ENCODE data around the genes AKR1B1 and STMP1.

DNA sequence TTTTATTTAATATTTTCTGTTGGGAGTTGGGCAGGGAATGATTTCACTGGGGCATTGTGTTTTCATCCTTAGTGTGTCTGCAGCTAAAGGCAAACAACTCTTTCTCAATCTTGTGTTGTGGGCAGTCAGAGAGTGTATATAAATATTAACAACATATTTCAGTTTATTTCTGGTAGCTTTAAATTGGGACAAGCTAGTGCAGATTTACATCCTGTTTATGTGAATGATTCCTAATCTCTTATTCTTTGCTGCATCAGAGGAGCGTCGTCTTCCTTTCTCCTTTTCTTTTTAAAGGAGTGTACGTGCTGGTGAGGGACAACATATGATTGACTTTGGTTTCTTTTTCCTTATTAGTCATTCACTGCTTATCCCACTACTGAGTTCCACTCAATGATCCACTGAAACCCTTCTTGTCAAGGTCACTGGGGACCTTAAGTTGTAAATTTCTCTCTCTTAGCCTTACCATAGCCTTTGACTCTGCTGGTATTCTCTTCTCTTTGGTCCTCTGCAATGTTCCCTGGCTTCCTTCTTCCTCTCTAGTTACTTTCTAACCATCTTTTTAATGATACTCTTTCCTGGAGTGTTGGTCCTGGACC is 116.2 kb downstream of the EXOC4 start:
- RRBS: no CpG with 5 or more reads among the region's 3 CpGs

- RRBS: no CpG with 5 or more reads among the region's 3 CpGs
Observed at GRCh38 chr7:133688996-133689629, 436.2 kb downstream of the EXOC4 start.

DNA sequence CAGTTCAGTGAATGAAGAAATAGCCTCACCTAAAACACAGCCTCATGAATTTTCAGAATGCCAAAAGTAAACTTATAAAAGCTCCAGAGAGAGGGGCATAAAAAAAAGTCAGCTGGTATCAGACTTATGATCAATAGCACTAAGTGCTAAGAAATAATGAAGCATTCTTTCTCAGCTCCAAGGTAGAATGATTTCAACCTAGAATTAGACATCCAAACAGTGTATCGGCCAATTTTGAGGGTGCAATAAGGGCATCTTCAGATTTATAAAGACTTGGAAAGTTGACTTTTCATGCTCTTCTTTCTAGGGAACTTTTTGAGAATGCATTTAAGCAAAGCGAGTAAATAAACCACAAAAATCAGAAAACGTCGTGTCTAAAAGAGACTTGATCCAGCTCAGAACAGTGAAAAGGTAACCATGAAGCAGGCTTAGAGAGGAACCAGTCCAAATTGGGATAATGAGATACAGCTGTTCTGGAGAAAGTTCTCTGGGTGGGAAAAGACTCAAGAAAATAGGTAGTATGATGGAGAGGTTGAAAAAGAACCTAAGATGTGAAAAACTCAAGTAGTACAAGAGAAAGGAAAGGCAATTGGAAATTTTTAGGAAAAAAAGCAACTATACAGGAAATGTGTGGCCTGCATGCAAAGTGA is 93.3 kb upstream of the LRGUK start:
- RRBS: no CpG with 5 or more reads among the region's 4 CpGs

DNA sequence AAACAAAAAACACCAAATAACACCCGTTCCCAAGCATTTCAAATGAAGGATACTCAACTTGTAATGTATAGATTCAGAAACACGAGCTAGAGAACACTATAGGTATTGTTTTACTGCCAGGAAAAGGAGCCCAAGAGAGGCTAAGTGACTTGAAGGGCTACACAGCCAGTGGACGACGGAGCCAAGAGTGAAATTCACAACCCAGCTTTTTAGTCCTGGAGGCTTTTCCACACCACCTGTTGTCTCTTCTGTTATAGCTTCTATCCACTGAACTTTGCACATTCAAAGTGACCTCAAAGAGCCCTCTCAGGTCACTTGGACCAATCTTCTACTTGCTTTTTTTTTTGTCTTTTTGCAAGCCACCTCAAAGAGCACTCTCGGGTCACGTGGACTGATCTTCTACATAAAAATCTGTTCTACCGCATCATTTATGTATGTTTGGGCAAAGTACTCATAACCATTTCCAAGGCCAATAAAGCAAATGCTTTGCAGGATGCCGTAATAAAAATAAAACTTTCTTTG is 1.0 kb downstream of the SLC35B4 start:
- RRBS: no CpG with 5 or more reads among the region's 8 CpGs

GRCh38 chr7:134454090-134454830 is 4.6 kb downstream of the AKR1B1 start:
- RRBS: no CpG with 5 or more reads among the region's 8 CpGs

GRCh38 chr7:134458905-134459612 is at the start of gene AKR1B1:
Gene AKR1B1 (minus strand): TSS chr7:134459100.
- RRBS: 2% methylated on average over 6 of the region's 49 CpGs

DNA sequence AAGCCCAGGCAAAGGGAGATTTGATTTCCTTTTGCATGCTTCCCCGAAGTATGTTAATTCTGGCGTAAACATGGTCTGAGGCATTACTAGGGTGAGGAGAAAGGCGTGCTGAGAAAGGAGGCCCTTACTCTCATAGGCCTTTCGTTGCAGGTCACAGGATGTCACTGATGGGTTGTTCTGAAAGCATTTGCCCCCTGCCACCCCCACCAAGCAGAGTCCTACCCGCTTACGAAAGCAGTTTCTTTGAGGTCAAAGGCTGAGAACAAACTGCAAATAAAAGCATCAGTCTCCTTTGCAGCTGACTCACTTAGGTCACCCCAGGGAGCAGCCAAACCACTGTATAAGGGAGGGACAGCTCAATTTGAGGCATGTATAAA is 57.1 kb downstream of the BPGM start:
- RRBS: no CpG with 5 or more reads among the region's 6 CpGs

- RRBS: no CpG with 5 or more reads among the region's 2 CpGs
Observed at GRCh38 chr7:134745354-134745654, 34.1 kb upstream of the CALD1 start.

DNA sequence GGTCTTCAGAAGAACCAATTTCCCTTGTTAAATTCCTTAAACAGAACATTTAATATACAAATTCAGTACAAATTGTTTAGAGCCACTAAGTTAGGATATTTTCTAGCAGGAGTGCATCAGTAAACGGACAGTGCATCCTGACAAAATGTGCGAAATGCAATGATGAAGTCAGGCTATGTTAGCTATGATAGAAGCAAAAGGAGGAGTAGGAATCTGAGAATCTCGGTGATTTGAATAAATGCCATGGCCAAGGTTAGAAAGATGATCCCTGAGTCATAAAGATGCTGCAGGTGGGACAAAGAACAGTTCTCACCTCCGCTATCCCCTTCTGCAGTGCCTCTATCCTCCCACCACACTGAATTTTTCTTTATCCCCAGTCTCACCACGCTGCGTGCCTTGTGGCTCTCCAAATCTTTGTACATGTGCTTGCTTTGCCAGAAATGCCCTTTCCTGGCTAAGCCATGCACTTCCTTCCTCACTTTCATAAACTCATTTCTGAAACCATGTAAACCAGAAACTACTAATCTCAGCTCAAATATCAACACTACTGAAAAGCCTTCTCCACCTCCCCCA is 31.8 kb upstream of the AGBL3 start:
- RRBS: no CpG with 5 or more reads among the region's 6 CpGs

DNA sequence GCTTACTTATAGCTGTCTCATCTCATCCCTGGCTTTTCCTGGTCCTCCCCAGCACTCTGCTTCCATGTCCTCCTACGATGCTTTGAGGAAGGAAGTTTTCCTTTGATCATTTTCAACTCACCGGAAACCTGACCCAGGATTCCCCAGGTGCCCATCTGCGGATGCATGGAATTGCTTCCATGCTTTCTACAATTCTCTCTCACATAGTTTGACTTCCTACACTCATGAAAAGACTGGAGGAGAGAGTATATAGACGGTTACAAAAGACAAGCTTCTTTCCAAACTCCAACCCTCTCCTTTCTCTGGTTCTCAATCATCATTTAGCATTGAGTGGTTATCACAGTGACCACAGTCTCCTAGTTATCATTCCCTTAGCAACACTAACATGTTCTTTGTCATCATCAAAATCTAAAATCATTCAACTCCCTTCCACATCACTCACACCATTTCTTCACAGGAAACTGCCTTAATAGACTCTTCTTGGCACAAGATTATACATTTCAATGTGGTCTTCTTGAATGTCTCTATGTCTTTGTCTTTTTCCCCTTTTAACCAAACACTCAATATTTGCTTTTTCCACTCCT is 126.4 kb downstream of the CNOT4 start:
- RRBS: no CpG with 5 or more reads among the region's 4 CpGs

GRCh38 chr7:135508627-135509157 is 1.2 kb downstream of the CNOT4 start:
- RRBS: 2% methylated on average over 5 of the region's 12 CpGs

GRCh38 chr7:135662157-135662761 is at the start of gene STMP1:
Gene STMP1 (plus strand): TSS chr7:135662514.
- RRBS: 2% methylated on average over 23 of the region's 61 CpGs

DNA sequence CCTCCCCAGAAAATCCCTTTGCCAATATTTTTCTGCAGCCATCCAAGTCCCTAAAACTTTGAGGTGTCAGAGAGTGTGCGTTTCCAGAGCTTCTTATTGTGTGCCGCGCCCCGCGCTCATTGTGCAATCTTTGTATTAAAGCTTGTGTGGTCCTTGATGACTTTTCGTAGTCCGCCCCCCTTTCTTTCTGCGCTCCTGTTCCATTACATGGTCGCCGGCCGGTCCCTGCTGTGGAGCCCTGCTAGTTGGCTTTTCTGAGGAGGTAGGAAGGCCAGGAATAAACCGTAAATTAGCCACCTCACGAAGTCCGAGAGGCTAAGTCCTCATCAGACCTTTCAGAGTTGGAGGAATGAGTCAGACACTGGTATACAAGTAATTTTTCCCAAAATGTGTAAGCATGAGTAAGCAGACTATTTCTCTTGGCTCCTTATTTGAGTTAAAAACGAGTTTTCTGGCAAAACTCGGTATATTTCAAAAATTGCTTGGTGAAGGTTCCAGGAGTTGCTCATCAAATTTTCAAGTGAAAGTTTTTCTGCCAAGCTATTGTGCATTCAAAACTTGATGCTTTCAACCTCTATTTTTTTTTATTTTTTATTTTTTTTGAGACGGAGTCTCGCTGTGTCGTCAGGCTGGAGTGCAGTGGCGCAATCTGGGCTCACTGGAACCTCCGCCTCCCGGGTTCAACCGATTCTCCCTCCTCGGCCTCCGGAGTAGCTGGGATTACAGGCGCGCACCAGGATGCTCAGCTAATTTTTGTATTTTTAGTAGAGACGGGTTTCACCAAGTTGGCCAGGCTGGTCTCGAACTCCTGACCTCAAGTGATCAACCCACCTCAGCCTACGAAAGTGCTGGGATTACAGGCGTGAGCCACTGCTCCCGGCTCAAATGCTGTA is 694 bp downstream of the STMP1 start:
- RRBS: no CpG with 5 or more reads among the region's 32 CpGs

DNA sequence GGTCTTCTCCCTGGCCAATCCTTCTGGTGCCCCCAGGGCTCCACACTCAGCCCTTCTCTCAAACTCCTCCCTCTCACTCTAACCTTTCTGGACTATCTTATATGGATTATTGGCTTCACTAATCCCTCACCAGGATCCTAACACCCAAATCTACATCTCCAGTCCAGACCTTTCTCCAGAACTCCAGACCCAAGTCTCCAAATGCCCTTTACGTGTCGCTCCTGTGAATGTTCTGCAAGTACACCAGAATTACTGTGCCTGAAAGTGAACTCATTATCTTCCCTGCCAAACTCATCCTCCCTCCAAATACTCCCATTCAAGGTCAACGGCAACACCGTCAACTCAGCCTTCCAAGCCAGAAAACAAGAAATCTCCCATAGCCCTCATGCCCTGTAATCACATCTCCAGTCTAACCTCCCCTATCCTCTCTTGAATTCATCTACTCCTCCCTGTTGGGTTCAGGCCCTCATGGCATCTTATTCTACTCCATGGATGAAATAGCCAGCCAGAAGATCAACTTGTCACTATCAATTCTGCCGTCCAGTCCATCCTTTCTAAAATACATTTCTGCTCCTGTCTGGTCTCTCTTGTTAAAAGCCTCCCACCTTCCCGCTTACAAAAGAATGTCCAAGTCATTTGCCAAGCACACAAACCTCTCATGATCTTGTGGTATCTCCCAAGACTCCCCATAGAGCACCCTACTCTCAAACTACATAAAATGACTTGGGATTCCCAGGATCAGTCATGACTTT is 12.2 kb downstream of the CREB3L2 start:
- RRBS: no CpG with 5 or more reads among the region's 6 CpGs

GRCh38 chr7:138459533-138460009 is 488 bp upstream of the TRIM24 start:
- RRBS: no CpG with 5 or more reads among the region's 10 CpGs

DNA sequence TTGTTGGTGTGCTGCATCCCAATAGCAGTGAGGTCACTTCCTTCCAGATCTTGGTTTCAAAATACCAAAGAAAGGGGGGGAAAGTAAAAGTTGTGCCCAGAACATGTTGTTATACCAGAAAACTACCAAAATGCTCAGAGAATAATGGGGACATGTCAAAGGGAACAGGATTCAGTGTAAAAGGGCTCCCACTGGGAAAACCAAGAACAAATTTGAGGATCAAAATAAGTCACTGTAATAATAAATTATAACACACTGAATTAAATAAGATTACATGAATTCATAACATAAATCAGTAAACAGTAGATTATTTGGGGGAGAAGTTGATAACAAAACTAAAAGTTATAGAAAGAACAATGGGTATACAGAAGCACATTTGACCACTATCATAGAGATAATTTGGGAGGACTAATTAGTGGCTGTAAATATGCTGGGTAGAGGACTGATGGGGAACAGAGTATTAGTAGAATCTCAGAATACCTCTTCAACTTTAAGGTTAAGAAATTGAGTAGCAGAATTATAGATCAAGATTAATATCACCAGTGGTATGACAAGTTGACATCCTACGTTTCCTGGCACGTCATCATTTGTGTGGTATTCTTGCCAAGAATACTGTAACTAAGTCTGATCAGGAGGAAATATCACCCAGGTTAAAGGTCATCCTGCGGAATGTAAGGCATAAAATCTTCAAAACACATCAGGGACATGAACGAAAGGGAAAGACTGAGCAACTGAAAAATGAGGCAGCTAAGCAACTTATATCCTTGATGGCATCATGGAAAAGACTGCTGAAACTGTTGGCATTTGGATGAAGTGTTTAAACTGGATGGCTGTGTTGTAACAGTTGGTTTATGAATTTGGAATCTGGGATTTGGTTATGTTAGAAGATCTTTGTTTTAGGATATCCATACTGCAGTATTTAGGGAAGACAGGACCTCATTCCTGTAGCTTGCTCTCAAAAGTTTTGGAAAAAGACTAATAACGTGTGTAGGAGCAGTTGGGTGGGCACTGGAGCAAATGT is 85.9 kb downstream of the TRIM24 start:
- RRBS: no CpG with 5 or more reads among the region's 5 CpGs

GRCh38 chr7:138583448-138583753 is 117.8 kb downstream of the SVOPL start:
- RRBS: no CpG with 5 or more reads among the region's 5 CpGs

DNA sequence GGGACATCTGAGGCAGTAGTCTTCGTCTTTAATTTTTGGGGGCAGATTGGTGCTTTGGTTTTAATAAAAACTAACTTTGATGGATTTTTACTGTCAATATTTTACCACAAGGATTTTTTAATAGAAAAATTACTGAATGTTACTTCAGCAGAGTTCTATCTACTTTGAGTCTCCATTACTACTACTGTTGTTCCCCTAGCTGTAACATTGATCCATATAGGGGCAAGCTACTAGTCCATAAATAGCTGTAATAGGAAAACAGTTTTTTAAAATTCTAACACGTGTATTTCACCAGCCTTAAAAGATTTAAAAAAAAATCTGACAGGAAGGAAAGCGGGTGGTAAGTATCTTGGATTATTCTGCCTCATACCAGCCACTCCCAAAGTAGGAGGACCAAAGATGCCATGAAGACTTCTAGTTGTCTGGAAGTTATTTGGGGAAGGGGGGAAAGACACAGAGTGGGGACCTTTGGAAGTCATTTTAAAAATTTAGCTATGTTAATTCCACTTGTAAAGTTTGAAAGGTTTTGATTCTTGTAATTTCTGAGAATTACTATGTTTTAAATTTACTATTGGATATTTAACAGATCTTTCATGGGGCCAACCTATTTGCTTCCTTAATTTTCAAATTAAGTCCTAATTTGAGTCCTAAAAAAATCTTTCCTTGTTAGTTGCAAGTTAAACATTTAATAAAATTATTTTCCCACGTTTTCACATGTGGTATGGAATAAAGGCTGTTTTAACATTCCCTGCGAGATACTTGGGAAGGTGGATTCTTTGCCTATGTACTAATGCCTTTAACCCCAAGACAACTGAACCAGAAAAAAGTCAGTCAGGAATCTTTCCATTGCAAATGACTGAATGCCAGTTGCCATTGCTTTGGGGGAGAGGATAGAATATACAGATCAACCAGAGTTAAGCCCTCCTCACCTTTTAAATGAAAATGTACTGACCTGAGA is 111.6 kb downstream of the SVOPL start:
- RRBS: no CpG with 5 or more reads among the region's 5 CpGs

DNA sequence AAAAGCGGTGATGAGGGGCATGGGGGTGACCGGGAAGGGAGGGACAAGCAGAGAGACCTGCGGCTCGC is 1.2 kb downstream of the ZC3HAV1 start:
- RRBS: 2% methylated on average over 2 of the region's 4 CpGs

GRCh38 chr7:139231975-139232190 is 846 bp downstream of the UBN2 start:
- RRBS: 2% methylated on average over 16 of the region's 23 CpGs

Measured in mononuclear cell (primary cell).